ENCODE measurements around a stretch of chr4.

DNA sequence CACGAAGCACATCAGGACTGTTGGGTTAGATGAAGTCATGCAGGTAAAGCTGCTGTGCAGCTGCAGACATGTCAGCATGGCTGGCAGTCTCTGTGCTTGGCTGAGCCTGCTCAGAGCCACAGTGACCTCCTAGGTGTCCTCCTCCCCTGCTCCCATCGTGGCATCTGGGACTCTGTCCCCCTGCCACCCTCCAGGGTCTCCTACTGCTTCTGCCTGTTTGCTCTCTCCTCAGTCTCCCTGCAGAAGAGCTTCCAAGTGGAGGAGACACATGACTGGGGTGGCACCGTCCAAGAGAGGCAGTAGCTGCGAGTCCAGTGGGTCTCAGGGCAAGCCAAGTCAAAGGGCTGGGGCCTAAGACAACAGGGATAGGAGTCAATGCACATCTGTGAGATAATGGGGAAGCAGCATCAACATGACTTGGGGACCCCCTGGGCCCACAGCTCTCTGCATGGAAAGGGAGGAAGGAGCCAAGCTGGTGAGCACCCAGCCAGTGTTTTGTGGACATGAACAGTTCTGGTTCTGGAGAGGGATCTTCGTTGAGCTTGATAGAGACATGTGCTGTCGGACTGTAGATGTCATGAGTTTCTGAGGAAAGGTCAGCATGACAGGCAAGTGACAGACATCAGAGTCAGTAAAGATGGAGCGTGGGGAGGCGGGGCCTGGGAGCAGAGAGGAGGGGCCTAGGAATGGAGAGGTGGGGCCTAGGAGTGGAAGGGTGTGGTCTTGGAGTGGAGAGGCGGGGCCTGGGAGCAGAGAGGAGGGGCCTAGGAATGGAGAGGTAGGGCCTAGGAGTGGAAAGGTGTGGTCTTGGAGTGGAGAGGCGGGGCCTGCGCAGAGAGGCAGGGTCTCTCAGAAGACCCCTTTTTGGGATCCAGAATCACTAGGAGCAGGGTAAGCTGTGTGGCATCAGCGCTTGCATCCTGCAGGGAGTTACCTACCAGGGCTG, 33.5 kb downstream of the PIGG start:
- RRBS: no CpG with 5 or more reads among the region's 12 CpGs

DNA sequence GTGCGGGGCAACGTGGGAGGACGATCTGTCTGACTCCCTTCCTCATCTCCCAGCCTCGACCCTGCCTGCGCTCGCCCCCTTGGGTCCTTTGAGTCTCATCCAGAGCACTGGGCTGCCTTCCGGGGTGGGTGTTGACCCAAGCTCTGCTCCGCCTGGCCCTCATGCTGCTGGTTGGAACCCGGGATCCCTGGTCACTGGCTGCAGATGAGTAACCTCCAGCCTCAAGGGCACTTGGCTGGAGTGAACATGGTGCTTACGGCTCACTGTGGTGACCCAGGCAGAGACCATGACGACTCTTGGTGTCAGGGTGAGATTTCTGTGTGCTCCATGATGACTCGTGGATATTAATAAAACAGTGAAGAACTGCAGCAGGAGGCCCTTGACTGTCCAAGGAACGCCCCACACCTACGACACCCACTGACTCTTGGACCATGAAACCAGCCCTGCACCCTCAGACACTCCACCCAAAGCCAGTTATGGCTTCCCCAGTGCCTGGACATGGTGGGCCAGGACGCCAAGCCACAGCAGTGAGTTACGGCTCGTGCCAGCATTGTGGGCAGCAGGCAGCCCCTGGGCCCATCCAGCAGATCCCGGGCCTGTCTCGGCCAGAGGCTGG, 1.2 kb downstream of the SLC49A3 start:
- RRBS: 51% methylated on average over 5 of the region's 19 CpGs

- RRBS: no CpG with 5 or more reads among the region's 13 CpGs
Measured at GRCh38 chr4:737735-738142, 32.1 kb downstream of the PCGF3 start.

DNA sequence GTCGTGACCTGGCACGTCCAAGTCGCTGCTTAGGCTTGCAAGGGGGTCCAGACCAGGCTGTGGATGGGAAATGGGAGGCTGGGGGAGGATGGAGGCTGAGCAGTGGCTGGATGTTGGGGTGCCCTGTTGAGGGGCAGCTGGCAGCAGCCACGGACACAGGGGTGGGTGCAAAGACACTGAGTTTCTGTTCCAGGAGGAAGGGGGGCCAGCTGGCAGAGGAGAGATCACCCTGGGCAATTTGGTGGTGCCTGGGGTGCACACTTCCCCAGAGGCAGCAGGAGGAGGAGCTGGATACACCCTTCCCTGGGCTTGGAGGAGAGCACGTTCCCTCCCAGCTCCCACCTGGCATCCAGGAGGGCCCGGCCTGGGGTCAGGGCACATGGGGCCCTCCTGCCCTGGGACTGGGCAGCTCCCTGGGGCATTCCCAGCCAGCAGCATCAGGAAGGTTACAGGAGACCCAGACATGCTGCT, 42.8 kb downstream of the CPLX1 start:
- RRBS: no CpG with 5 or more reads among the region's 6 CpGs

GRCh38 chr4:804609-805578, 21.0 kb downstream of the CPLX1 start:
- RRBS: 57% methylated on average over 4 of the region's 56 CpGs

DNA sequence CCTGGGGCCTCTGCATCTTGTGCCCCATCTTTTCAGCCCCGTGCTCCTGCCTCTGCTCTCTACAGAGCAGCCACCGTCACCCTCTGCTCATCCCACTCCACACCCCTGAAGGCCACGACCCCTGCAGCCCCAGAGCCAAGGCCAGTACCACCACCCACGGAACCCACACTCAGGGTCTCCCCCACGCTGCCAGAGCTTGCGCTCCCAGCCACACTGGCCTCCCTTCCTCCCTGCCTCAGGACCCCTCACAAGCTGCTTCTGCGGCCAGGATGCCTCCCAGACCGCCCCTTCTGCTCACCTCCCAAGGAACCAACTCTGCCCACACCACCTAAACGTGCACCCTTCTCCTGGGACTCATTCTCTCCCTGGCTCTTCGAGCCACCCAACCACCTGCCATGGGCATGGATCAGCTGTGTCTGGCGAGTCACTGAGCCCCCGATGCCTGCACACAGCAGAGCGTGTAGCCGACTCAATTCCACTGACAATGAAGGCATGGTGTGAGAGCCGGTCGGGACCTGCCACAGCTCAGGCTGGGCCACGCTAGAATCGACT, 25.4 kb downstream of the GAK start:
- RRBS: 97% methylated on average over 4 of the region's 18 CpGs

GRCh38 chr4:930926-931901, 902 bp downstream of the GAK start:
- RRBS: no CpG with 5 or more reads among the region's 33 CpGs

DNA sequence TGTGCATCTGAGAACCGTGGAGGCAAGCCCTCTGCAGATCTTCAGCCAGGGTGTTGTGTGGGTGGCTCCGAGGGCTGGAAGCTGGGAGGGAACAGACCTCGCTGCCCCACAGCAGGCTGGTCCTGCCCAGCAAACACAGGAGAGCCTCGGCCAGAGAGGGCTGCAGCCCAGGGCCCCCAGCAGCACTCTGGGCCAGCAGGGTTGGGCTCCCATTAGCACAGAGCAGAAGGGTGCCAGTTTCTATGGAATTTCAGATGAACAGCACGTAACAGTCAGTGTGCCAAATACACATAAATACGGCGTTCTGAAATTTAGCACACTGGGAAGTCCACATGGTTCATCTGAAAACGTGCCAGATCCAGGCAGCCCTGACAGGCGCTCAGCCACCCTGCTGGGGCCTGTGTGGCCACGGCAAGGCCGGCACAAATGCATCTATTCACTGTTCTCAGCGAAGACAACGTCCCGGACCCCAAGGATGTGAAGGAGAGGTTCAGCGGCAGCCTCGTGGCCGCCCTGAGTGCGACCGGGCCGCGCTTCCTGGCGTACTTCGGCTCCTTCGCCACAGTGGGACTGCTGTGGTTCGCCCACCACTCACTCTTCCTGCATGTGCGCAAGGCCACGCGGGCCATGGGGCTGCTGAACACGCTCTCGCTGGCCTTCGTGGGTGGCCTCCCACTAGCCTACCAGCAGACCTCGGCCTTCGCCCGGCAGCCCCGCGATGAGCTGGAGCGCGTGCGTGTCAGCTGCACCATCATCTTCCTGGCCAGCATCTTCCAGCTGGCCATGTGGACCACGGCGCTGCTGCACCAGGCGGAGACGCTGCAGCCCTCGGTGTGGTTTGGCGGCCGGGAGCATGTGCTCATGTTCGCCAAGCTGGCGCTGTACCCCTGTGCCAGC, 15.7 kb downstream of the DGKQ start:
- RRBS: 95% methylated on average over 6 of the region's 48 CpGs

DNA sequence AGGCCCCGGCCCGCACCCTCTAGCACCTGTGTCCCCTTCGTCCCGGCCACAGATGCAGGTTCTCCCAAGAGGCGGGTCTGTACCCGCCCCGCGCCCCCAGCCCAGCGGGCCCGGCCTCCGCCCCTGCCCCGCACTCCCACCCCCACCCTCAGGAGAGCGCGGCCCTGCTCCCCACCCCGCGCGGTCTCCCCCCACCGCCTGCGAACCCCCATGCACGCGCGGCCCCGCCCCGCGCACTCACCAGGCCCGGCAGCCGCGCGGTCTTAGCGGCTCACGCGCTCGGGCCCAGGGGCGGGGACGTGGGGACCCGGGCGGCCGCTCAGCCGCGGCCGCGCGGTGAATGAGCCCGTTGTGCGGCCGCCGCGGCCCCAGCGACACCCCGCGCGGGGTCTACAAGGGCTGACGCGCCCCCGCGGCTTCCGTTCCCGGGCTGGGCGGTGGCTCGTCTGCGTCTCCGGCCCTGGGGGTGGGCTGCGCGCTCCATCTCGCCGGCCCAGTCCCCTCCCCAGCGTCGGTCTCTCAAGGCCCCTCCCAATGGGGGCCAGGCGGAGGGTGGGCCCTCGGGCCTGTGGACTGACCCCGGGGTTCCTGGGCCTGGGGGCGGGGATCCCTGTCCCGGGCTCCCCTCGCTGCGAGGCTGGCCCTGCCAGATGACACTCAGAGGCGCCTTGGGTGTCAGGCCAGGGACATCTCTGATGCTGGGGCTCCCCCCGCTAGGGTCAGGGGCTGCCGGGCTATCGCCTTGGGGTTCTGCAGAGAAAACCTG, 4.2 kb upstream of the SLC26A1 start:
- RRBS: 3% methylated on average over 39 of the region's 79 CpGs

- RRBS: 6% methylated on average over 53 of the region's 116 CpGs
Measured at GRCh38 chr4:1002815-1003938, 8.2 kb upstream of the FGFRL1 start.

- RRBS: 3% methylated on average over 39 of the region's 72 CpGs
Measured at GRCh38 chr4:1009816-1010428, 1.5 kb upstream of the FGFRL1 start.

DNA sequence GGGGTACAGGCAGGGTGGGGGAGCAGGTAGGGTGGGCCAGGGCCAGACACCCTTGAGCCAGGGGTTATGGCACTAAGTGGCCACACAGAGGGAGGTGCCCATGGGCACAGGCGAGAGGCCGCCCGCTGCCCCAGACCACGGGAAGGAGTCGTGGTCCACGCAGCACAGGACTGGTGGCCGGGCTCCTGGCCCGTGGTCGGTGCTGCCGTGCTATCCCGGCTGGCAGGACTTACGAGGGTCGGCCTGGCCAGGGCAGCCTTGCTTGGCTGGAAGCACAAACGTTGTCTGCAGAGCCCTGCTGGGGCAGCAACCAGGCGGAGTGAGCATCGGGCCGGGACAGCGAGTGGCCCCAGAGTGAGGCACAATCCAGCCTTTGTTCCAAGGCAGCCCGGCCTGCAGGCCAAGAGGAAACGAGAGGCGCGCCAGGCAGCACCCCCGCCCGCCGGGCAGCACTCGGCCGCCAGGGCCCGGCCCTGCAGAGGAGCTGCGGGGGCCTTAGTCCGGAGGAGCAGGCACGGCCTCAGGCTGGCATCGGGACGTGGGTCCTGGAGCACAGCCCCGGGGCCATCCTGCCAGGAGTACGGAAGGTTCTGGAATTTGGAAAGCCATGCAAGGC, 24.0 kb downstream of the FGFRL1 start:
- RRBS: 30% methylated on average over 21 of the region's 35 CpGs

DNA sequence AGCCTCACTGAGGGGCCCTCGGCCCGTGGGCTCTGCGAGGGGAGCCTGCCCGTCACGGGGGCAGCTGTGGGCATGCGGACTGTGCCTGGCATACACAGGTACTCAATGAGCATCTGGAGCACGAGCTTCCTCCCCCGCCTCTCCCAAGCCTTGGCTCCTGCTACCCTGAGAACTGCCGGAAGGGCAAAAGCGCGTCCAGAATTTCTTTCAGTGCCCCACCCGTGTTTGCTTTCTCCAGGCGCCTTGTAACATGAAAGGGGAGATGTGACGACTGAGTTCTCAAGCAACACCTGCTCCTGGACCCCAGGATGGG, 47.3 kb downstream of the FGFRL1 start:
- RRBS: no CpG with 5 or more reads among the region's 14 CpGs

DNA sequence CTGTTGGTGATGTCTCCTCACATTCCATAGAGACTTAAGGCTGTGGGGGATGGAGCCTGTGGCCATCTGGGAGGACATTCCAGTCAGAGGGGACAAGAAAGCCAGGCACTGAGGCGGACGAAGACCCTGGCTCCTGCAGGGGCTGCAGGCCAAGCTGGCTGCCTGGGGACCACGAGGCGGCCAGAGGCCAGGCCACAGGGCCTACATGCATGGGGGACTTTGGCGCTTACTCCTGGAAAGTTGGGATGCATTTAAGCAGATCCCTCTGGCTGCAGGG, 7.6 kb downstream of the RNF212 start:
- RRBS: no CpG with 5 or more reads among the region's 5 CpGs

GRCh38 chr4:1126891-1127535, 13.6 kb upstream of the RNF212 start:
- RRBS: no CpG with 5 or more reads among the region's 1 CpG

DNA sequence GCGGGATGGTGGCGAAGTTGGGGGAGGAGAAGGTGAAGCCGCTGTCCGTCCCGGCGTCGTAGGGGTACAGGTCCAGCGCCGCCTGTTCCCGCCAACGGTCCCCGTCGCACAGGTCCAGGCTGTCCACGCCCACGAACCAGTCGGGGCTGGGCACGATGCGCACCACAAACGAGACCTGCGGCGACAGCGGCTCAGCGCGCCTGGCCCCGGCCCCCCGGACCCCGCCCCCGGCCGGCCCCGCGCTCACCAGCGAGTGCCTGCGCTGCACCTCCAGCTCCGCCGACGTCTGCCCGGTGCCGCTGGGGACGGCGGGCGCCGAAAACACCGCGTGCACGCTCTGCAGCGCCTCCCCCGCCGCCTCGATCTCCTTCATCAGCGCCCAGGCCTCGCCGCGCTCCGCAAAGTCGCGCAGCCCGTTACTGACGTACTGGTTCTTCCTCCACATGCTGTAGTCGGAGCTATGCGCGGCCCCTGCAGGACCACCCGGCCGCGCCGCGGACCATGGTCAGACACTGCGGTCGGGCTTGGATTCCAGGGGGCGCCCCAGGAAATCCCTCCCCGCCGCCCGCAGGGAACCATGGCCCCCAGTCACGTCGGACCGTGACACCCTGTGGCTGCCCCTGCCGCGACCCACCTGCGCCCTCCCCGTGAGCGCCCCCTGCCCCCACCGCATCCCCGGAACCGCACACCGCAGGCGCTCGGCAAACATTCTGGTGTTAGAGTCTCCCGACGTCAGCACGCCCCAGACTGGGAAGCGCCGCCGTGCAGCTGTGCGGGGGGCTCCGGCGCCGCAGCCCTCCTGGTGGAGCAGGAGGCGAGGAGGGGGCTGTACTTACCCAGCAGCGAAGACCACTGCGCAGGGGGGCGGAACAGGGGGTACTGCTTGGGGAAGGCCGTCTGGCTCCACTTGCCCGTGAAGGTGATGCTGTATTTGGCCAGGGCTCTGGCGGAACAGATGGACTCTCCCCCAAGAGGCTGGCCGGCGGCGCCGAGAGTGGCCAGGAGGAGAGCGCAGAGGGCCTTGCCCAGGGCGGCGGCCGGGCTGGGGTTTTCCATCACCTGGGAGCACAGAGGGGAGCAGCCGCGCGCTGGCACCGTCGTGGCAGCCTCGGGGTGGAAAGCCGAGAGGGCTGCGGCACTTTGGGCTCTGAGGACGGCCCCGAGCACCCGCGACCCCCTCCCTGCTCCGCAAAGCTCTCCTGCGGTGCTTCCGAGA, 959 bp downstream of the SPON2 start:
- RRBS: 14% methylated on average over 27 of the region's 126 CpGs

GRCh38 chr4:1191996-1192504, 19.7 kb upstream of the SPON2 start:
- RRBS: no CpG with 5 or more reads among the region's 6 CpGs

- RRBS: 13% methylated on average over 4 of the region's 24 CpGs
Measured at GRCh38 chr4:1207668-1208244, 35.4 kb upstream of the SPON2 start.

DNA sequence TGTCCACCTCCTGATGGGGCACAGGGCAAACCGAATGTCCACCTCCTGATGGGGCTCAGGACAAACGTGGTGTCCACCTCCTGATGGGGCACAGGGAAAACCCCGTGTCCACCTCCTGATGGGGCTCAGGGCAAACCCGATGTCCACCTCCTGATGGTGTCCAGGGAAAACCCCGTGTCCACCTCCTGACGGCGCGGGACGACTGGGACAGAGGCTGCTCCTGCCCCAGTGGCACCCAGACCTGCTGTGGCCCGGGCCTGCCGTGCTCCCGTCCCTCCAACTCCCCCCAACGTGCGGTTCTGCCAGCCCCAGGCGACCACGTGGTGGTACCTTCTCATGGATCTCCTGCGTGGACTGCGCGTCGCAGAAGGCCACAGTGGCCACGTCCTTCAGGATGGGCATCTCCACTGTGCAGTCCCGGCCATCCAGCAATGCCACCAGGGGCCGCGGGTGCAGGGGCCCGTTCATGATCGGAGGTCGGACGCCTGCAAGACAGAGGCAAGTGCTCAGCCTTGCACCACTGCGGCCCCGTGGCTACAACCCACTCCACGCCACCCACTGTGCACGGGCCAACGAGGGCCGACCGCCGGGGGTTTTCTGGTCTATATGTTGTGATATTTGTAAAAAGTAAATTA, 11.0 kb downstream of the CTBP1 start:
- RRBS: no CpG with 5 or more reads among the region's 36 CpGs

- RRBS: no CpG with 5 or more reads among the region's 23 CpGs
Measured at GRCh38 chr4:1311965-1312298, 22.2 kb downstream of the MAEA start.

Data from AG08470 (cell line).